NALM6 (cell line): ENCODE data around the genes TESPA1 and OR6C75.

DNA sequence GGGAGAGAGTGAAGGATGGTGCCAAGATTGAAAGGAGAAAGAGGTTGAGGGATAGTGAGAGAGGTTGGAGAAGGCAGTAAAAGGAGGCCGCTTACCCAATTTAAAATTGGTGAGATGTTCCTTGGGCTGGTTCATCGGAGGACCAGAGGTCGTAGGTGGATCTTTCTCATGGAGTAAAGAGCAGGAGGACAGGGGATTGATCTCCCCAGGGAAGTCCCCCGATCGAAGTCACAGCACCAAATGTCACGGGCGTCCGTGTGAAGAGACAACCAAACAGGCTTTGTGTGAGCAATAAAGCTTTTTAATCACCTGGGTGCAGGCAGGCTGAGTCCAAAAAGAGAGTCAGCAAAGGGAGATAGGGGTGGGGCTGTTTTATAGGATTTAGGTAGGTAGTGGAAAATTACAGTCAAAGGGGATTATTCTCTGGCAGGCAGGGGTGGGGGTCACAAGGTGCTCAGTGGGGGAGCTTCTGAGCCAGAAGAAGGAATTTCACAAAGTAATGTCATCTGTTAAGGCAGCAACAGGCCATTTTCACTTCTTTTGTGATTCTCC lies 36.8 kb downstream of the TESPA1 start:
- PRO-cap = no peak

DNA sequence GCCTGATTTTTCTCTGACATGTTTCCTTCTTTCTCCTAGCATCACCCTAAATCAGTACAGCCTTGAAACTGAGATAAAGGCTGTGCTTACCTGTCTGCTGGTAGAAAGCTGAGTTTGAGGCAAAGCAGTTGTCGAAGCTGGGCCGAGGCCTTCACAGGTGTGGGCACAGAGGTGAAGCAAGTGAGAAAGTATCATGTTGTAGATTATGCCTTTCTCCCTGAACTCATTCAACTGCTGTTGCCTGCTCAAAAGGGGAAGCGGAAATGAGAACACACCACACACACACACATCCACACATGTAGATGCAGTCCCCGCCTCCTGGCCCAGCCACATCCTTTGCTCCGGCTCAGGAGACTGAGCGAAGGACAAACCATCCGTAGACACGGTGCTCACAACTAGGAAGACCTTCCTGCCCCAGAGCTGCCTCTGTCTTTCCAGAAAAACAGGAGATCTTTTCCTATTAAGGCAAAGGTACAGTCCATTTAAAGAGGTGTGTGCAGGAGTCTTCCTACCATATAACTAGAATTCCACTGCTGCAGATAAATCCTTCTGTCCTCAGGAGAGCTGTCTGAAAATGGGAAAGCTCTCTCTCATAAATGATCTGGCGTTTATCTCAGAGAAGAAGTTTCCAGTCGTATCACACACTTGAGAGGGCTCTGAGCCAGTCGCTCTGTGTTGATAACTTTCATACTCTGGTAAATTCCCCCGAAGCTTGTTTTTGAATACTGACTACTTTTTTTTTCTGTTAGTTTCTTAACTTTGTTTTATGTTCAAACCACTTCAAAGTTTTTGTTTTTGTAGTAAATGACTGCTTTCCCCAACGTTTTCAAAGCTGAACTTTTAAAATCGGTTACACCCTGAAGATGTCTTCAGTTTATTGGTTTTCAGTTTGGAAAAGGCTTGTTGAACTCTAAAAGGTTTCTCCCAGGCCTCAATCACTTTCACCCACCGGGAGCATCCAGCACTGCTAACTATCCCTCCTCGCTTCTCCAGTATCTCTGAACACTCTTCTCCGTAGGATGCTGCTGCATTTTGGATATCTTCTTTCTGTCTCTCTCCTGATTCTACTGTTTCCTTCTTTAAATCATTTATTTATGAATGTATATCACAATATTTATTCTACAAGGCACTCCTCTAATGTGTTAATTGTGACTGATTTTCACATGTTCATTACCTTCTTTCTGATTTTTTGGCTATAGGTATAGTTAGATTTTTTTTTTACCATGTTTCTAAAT lies at the start of gene TESPA1:
TESPA1 (minus strand) TSS at position 268 of the 1,235 bp plus-strand sequence.
- PRO-cap = bidirectional peak, plus-strand start at position 394 of the sequence, minus-strand start at position 239 of the sequence

DNA sequence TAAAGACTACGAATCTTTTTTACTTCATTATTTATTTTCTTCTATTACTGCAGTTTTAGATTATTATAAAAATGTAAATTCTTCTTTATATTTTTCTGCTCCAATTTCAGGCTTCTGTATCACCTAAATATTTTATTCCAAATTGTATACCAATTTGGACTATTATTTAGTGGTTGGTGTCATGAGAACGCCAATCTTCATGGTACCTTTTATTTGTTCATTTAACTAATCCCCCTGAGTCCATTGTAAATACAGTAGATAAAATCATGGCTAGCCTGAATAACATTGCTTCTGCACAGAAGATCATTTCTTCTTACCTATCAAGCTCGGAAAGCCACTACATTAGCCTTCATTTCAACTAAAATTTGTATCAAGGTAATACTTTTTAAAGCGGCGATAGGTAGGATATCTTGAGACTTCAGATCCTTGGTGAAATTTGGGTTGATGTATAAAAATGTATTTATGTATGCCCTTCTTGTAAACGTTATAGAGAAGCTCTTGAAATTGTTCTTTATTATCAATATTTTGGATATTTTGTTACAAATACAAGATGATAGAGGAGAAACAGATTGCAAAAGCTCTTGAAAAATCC lies at the start of gene OR6C75:
OR6C75 (plus strand) TSS at position 326 of the 592 bp plus-strand sequence.
- PRO-cap = no peak

DNA sequence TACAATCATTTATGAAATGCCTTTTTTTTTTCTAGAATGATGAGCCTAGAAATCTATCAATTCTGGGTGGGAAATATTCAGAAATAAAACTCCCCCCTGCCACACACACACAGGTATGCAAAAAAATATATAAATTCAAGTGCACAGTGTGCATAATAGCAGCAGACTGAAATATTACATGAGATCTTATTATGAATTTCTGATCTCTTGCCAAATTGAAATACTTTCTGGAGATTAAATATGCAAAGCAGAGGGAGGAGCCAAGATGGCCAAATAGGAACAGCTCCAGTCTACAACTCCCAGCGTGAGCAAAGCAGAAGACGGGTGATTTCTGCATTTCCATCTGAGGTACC lies 8.4 kb upstream of the OR6C68 start:
- PRO-cap = no peak

- PRO-cap = no peak
Observed at GRCh38 chr12:55659360-55659837, 22.1 kb upstream of the METTL7B start.

- PRO-cap = bidirectional peak, plus-strand start at chr12:55737418, minus-strand start at chr12:55737367
Observed at GRCh38 chr12:55736958-55737686, 5.8 kb upstream of the GDF11 start.

- PRO-cap = no peak
Observed at GRCh38 chr12:55989919-55990159, 7.2 kb upstream of the SUOX start.

- PRO-cap = no peak
Observed at GRCh38 chr12:56035914-56036940, 5.5 kb upstream of the RPS26 start.

GRCh38 chr12:56044235-56044638 lies 2.5 kb downstream of the RPS26 start:
- PRO-cap = no peak

DNA sequence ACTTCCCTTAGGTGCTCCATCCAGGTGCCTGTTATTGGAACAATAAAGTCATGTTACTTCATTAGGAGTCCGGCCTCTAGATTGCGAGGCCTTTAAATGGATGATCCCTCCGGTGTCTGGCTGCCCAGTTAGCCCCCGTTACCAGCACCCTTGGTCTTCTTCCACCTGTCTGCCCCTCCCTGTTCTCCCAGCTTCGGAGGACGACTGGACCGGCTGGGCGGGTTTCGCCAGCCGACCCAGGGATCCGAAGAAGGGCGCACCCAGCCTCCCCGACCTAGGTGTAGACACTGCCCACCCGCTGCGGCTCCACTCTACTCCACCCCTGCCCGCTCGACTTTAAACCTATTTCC lies 493 bp upstream of the PA2G4 start:
- PRO-cap = bidirectional peak, plus-strand start outside the sequence, minus-strand start at position 313 of the sequence

GRCh38 chr12:56118713-56119158 lies 670 bp downstream of the ZC3H10 start:
- PRO-cap = no peak

DNA sequence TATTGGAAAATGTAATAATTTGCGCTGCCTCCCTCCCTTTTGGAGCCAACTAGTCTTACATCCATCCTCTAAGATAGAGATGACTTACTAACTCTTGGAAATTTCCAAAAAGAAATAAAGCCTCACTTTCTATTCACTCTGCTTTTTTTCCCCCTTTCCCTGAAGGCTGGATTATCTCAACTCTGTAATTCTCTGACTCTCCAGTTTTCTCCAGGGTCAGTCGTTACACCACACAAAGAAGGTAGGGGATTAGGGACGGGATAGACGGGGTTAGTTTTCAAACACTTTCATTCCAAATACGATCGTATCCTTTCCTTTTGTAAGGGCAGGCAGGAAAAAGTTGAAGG lies 715 bp upstream of the ESYT1 start:
- PRO-cap = no peak

DNA sequence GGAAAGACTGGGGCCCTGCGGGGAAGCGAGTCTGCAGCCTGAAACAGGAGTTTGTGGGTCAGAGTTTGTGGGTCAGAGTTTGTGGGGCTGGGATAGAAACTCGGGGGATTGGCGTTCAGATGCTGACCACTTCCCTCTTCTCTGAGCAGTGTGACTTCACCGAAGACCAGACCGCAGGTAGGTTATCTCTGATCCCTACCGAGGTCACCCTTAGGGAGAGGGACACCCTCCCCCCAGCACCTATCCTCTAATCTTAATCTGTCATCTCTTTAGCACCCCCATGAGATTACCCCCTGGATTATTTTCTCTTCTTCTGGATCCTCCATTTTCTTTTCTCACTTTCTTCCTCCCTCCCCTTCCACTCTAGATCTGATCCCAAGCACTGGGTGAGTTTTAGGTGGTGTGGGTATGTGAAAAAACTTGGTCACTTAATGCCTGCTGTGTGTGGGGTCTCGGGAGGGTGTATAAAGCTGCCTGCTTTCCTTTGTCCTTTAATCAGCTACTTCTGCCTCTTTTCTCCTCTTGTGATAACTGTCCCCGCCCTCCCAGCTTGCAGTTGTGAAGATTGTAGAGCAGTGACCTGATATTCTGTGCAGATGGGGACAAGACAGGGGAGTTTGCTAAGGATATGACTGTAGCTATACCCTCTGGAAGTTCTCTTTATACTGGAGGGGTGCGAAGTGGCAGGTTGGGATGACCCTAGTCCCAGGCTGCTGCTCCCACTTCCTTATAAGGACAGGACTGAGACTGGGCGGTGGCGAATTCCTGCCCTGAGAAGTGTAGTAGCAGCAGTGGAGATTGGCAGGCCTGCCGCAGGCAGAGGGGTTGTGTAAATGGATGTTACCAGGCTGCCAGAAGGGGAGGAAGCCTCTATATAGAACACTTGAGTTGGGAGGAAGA lies 626 bp downstream of the MYL6 start:
- PRO-cap = no peak

DNA sequence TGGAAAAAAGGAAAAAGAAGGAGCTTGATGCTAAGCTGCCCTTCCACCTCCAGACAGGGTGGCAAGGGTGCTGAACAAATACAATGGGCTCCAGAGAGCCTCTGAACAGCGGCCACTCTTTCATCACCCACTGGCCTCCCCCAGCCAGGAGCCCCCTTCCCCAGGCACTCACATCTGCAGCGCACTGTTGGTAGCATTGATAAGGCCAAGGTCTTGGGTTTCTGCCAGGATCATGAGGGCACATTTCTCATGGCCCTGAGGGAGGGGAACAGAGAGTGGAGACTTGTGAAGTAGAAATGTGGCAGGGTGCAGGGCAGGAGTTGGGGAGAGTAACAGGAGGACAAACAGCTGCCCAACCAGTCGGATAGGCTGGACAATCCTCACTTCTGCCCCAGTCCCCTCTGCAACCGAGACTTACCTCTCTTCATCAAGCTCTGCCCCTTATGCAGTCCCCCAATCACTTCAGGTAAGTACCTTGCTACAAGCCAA lies 14.1 kb downstream of the SLC39A5 start:
- PRO-cap = no peak

- PRO-cap = no peak
Observed at GRCh38 chr12:56348385-56348712, 9.7 kb downstream of the IL23A start.

DNA sequence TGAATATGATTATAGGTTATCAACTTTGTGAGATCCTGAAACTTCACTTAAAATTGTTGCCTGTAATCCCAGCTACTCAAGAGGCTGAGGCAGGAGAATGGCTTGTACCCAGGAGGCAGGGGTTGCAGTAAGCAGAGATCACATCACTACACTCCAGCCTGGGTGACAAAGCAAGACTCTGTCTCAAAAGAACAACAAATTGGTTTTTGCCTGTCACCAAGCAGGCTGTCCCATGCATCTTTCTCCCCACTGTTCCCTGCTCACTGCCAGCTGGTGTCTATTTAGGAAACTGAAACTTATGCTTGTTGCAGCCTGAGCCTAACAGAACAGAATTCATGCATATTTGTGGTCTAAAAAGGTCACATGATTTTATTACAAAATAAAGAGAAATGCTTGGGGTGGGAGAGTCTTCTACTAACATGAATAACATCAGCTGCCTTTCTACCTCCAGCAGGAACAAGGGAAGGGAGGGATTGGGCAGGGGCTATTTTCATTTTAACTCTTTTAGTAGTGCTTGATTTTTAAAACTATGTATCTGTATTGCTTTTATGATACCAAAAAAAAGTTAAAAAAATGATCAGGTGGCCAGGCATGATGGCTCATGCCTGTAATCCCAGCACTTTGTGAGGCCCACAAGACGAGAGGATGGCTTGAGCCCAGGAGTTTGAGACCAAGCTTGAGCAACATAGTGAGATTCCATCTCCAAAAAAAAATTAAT lies 1.0 kb downstream of the STAT2 start:
- PRO-cap = bidirectional peak, plus-strand start at position 404 of the sequence, minus-strand start at position 279 of the sequence

DNA sequence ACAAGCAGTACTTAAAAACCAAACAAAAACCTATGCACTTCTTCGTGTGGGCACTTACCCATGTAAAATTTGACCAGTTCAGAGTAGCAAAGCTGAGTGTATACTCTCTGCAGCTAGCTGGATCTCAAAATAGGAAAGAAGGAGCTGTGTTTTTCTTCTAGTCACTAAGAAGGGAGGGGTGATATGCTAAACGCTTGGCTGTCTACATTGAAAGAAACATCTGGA lies 20.0 kb downstream of the RBMS2 start:
- PRO-cap = no peak

DNA sequence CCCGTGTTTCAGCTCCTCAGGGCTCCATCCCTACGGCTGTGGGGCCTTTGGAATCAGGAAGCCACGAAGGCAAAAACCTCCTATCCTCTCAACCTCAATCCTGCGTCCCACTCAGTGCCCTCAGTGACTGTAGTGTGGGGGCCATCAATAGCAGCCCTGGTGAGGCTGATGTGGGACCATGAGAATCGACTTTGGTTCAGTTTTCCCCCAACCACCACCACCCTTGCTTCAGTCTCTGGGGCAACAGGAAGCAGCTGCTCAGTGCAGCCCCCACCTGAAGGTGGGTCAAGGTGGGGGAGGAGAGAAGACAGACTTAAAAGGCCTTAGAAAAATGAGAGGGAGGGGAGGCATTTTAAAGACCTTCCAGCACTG lies 5.3 kb upstream of the BAZ2A start:
- PRO-cap = unidirectional peak, minus-strand start at position 193 of the sequence

- PRO-cap = no peak
Observed at GRCh38 chr12:56726046-56726262, 855 bp upstream of the NACA start.

DNA sequence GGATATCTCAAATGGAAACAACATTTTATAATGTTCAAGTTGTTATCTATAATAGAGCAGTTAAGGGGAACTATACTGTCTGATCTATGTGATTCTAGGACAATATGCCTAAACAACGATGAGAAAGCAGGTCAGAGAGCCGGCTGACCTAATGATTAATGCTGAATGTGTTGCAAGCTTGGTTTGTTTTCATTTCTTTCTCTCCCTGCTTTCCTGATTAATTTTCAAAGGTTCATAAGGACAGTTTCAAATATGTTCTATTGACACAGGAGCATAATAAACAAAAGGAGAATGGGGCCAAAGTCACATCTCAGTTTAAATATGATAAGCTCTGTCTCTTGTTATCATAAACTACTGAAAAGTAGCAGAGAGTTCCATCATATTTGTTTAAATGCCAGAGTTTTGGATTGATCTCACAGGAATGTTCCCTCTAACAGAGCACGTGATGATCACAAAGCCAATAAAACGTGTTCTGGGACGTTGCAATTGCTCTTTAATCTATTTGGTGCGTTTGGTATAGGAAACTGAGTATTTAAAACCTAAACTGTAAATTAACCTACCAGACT lies 3.8 kb upstream of the HSD17B6 start:
- PRO-cap = no peak